Gastroesophageal sphincter (tissue), 4 donors: ENCODE results near the gene DIP2C.

GRCh38 chr10:383746-384474 lies 248.7 kb downstream of the ZMYND11 start:
- PRO-cap, result no peak
- RAMPAGE, long total RNA, 4 experiments, result no peak in any of the 4 experiments

- PRO-cap, result unidirectional peak, minus-strand start at chr10:394982
- RAMPAGE, long total RNA, 4 experiments, result no peak in any of the 4 experiments
Measured at GRCh38 chr10:394549-395303, 259.5 kb downstream of the ZMYND11 start.

- PRO-cap, result bidirectional peak, plus-strand start at chr10:458627, minus-strand start at chr10:458586
- RAMPAGE, long total RNA, 4 experiments, result no peak in any of the 4 experiments
Measured at GRCh38 chr10:458354-458901, 231.0 kb downstream of the DIP2C start.

DNA sequence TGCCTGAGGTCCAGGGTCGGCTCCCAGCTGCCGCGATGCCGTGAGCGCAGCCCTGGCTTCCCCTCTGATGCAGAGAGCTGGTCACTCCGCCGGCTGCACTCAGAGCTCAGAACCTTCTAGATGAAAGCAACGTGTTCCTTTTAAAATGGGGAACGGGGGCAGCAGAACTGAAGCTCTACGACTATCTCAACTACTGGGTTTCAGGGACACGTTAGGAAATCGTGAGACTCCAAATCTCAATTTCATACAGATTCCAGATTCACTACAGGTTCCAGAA lies 84.4 kb downstream of the DIP2C start:
- PRO-cap, result no peak
- RAMPAGE, long total RNA, 4 experiments, result no peak in any of the 4 experiments

DNA sequence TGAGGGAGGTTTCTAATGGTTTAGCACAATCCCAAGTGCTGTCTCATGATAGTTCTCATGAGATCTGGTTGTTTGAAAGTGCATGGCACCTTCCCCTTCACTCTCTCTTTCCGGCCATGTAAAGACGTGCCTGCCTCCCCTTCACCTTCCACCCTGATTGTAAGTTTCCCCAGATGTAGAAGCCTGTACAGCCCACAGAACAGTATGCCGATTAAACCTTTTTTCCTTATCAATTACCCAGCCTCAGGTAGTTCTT lies 78.4 kb downstream of the DIP2C start:
- PRO-cap, result unidirectional peak, plus-strand start at position 58 of the sequence
- RAMPAGE, long total RNA, 4 experiments, result no peak in any of the 4 experiments

- PRO-cap, result bidirectional peak, plus-strand start at chr10:662895, minus-strand start at chr10:662833
- RAMPAGE, long total RNA, 4 experiments, result no peak in any of the 4 experiments
Measured at GRCh38 chr10:662626-663274, 26.7 kb downstream of the DIP2C start.

- PRO-cap, result unidirectional peak, minus-strand start at chr10:689665; bidirectional peak, plus-strand start at chr10:690118, minus-strand start at chr10:689887; unidirectional peak, plus-strand start at chr10:690233
- RAMPAGE, long total RNA, 4 experiments, result start-site peak on the minus strand in 2 of 4 experiments, at chr10:689576-689668 at its widest, 87 to 194 reads per replicate
Measured at GRCh38 chr10:689324-690409, at the start of gene DIP2C. TSS of gene DIP2C (minus strand) at chr10:689668.

DNA sequence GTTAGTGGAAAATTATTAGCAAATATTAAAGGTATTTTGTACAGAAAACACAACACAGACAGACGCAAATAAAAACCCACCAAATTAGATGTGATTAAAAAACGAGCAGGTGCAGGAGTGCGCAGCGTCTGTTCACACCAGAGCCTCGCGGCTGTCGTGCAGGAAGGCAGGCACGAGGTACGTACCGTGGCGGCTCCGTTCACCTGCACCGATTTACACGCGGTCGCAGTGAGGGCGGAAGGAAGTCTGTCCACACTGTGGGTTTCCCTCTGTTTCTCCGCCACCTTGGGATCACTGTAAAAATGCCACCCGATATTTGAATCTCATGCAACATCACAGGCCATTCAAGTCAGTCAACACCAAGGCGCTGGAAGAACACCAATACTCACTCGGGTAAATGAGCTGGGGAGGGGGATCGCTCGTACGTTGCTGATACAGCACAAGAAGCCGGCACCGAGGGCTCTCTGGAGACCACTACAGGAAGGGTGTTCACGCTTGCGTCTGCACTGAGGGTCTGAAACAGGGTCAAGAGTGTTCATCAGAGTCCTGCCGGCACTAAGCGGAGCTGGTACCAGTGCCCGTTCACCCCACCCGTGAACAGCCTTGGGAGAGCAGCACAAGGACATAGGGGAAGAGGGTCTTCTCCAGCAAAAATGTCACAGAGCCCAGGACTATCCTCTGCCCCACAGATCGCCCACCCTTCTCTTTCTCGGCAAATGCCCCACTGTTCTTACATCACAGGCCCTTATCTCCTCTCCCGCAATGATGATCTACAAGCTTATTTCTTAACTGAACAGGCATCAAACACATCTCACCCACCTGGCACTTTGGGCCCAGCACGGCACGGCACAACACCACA lies 116.7 kb downstream of the LARP4B start:
- PRO-cap, result no peak
- RAMPAGE, long total RNA, 4 experiments, result no peak in any of the 4 experiments

- PRO-cap, result no peak
- RAMPAGE, long total RNA, 4 experiments, result no peak in any of the 4 experiments
Measured at GRCh38 chr10:903027-903462, 28.5 kb downstream of the LARP4B start.

DNA sequence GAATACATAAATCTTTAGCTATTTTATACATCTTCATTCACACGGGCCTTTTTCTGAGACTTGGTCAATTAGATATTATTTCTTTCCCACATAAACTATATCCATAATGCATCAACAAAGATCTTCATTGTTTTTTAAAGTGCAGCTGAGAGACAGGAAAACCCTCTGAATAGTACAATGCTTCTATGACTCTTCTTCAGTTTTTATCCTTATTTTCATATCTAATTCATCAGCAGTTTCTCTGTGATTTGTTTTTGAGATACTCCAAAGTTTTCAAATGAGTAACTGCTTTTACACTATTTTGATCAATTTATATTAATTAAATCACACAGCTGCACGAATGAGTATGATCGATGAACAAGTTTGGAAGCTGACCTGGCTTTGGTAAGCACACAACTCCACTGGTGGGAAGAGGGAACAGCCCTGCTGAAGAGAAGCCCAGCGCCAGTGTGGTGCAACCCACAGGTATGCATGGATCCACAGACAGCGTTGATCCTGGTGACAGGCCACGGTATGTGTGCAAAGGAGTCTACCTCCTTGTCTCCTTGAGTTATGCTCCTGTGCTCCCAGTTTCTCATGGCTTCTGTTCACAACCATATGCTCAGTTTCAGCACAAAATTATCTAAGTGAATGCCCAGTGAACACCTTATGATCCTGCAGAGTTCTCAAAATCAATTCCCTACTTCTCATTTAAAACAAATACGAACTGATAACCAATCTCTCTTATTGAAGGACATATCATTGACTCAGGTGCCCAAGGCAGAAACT lies 25.3 kb downstream of the LARP4B start:
- PRO-cap, result no peak
- RAMPAGE, long total RNA, 4 experiments, result no peak in any of the 4 experiments

- PRO-cap, result no peak
- RAMPAGE, long total RNA, 4 experiments, result no peak in any of the 4 experiments
Measured at GRCh38 chr10:997057-997751, 9.0 kb downstream of the GTPBP4 start.

DNA sequence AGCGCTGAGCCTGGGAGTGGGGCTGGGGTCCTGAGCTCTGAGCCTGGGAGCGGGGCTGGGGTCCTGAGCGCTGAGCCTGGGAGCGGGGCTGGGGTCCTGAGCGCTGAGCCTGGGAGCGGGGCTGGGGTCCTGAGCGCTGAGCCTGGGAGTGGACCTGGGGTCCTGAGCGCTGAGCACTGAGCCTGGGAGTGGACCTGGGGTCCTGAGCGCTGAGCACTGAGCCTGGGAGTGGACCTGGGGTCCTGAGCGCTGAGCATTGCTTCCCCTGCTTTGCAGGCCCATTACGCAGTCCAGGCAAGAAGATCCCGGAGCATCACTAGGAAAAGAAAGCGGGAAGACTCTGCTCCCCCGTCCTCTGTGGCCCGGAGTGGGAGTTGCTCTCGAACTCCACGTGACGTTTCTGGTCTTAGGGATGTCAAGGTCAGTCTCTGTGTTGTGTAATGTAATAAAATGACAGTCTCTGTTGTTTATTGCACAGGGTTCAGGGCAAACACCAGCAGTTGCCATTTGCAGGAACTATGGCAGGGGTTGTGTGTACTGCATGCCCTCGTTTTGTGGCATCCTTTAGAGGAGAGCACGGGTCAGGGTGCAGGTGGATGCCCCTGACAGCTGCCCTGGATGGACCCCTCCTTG lies 10.1 kb downstream of the IDI2 start:
- PRO-cap, result no peak
- RAMPAGE, long total RNA, 4 experiments, result no peak in any of the 4 experiments

GRCh38 chr10:1061762-1062256 lies 5.6 kb downstream of the WDR37 start:
- PRO-cap, result no peak
- RAMPAGE, long total RNA, 4 experiments, result no peak in any of the 4 experiments

- PRO-cap, result no peak
- RAMPAGE, long total RNA, 4 experiments, result no peak in any of the 4 experiments
Measured at GRCh38 chr10:1116422-1117239, 60.4 kb downstream of the WDR37 start.

GRCh38 chr10:2303149-2303535 lies 565.8 kb upstream of the ADARB2 start:
- PRO-cap, result no peak
- RAMPAGE, long total RNA, 4 experiments, result no peak in any of the 4 experiments

DNA sequence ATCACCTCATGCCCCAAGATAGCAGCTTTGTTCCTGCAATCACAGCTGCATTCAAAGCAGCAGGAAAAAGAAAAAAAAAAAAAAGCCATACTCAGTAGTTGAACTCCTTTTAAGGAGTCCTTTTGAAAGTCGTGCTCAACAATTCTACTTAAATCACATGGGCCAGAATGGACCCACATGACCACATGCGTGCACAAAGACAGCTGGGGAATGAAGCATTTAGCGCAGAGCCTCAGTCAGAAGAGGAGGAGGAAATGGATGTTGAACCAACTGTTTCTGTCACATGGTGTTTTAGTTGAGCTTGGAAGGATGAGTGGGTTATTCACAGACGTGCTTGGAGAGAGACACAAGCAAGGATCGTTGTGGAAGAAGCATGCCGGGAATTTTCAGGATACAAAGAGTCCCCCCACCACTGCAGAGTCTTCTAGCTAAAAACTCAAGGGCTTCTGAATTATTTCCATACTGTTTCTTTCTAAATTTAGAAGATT lies 13.0 kb upstream of the PFKP start:
- PRO-cap, result unidirectional peak, plus-strand start at position 325 of the sequence
- RAMPAGE, long total RNA, 4 experiments, result no peak in any of the 4 experiments

DNA sequence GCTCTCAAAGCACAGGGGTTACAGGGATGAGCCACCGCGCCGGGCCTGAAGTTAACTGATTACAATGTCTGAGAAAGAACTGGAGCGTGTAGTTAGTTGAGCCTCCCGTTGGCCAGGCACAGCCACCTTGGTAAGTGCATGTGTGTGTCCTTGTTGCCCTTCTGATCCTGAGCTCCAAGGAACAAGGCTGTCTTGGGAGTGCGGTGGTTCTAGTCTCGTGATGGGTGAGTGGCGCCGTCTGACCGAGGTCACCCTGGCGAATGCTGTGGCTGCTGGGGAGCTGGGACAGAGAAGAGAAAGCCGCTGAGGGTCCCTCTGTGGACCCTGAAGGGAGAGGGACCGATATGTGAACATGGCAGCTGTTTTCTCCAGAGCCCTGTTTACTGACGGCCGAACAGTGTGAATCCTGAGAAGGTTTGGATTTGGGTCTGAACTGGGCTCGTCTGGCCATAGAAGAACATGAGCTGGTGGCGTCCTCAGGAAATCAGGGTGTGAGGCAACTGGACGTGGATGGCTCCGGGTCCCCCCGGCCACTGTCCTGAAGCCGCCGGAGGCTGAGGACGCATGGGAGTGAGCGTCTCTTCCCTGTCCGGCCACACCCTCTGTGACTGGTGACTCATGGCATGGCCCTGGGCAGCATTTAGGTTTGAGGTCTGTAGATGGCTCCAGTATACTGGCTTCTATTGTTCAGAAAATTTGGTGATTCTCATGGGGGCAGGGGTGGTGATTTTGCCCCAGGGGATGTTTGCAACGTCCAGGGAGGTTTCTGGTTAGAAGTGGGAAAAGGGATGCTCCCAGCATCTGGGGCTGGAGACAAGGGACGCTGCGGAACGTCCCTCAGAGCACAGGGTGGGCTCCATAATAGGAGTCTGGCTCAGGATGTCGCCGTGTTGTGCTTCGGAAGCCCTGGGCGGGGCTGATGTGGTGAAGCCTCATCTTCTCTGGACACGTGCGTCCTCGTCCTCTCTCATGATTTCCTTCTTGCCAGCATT lies 50.2 kb downstream of the PITRM1 start:
- PRO-cap, result no peak
- RAMPAGE, long total RNA, 4 experiments, result no peak in any of the 4 experiments

- PRO-cap, result no peak
- RAMPAGE, long total RNA, 4 experiments, result start-site peak on the plus strand in 1 of 4 experiments, at chr10:3129566-3129983 at its widest, 62 reads per replicate
Measured at GRCh38 chr10:3129710-3130082, 42.9 kb downstream of the PITRM1 start.

DNA sequence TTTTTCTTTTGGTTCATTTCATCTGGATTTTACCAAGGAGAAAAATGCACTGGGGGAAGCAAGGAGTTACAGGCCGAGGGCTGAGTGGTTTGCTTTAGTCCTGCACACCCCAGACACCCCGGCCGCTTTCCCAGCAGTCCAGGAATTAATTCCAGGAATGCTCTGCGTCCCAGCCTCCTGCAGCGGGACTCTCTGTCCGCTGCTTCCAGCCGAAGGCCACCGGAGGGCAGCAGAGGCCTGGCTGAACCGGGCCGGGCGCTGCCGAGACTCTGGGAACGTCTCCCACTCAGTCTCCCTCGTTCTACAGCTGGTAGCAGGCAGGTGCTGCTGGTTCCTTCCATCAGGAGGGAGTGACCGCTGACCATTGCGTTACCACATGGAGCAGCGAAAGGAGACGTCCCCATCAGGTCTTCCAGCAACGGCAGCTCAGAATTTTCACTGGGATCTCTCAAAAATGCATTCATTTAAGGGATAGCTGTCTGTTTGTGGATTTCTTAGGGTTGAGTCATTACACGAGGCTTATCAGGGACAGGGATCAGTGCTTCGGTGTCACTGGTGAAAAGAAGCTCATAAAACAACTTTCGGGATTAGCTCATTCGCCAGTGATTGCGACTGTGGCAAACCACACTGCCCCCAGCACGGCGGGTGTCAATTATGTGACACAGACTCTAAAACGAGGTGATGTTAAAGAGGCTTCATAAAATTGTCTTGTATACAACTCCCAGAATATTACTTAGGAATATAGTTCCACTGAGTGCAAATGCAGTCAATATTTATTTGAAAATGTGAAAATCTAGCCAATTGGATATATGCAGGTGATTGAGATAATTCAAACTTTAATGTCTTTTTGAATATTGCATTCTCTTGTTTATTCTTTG lies 25.0 kb upstream of the PITRM1 start:
- PRO-cap, result bidirectional peak, plus-strand start at position 296 of the sequence, minus-strand start at position 129 of the sequence
- RAMPAGE, long total RNA, 4 experiments, result no peak in any of the 4 experiments

DNA sequence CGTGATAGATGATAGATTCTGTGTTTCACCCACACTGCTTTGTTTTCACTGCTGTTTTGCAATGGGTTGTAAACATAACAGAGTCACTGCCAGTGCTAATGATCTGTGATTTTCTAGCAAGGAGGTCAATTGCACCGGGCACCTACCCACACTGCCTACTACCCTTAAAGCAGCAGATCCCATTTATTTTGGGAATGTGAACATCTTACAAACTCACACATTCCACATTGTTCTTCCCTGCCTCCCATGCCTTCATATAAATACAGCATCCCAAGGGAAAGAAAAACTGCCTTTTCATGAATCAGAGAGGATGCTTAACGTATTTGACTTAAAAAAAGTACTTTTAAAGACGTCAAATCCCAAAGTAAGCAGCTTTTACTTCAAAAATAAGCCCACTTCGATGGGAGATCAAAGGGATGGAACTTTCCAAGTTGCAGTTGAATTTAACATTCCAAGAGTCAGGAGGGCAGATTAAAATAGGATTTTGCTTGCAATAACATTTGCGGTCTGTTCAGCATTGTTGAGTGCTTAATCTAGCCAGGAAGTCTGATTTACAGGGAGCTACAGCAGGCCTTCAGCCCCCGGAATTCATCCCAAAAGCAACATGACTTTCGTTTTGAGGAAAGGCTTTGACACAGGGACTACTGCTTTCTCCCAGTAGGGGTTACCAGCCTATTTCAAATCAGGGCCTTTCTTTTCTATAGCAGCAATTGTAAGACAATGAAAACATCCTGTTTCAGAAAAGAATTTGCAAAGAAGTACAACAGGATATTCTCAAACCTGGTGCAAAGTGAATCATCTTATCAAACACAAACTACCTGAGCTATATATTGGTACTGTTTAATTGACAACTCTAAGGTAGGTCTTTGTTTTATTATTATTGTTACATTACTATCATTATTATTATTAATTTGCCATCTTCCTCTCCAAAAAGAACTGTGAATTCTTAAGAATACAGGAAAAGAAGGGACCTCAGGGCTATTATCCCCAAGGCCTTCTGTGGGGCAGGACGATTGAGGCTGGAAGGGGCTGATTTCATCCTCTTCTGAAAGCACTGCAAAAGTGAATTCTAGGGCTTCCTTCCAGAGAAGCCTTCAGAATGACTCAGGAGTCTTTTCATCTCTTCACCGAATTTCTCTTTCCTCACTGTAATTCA lies 279.6 kb upstream of the PITRM1 start:
- PRO-cap, result no peak
- RAMPAGE, long total RNA, 4 experiments, result no peak in any of the 4 experiments